Mesangial cell (primary cell): ENCODE data around the genes TNMD, CENPI, HNRNPH2, ARMCX5 and PLP1.

DNA sequence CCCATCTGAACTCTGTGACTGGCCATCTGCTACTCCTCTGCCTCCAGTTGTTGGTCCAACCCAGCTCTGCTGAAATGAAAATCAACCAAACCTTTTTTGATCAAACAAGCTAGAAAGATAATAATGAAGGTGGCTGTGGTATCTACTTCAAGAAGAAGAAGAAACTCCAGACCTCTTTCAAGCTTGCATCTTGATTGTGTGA, 66.3 kb upstream of the PCDH19 start:
- RAMPAGE, long total RNA: no peak

- RAMPAGE, long total RNA: no peak
These were observed at the start of gene TNMD for GRCh38 chrX:100584618-100585210. TSS of gene TNMD (plus strand) at chrX:100584936.

DNA sequence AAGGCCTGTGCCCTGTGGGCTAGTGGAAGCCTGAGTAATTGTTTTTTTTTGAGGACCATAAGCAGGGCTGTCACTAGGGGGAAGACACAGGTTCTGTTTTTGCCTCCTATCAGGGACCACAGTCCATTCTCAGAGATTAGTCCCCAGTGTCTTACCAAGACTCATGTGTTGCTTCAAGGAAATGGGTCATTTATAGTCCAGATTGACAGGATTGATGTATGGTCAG, 6.2 kb downstream of the SRPX2 start:
- RAMPAGE, long total RNA: no peak

- RAMPAGE, long total RNA: no peak
These were observed 1.9 kb downstream of the SYTL4 start for GRCh38 chrX:100729892-100730545.

- RAMPAGE, long total RNA: no peak
These were observed 14.4 kb upstream of the SYTL4 start for GRCh38 chrX:100746324-100746795.

- RAMPAGE, long total RNA: start-site peak on the plus strand at chrX:101098208-101098227, 23 reads
These were observed at the start of gene CENPI for GRCh38 chrX:101097371-101098520. TSS of gene CENPI (plus strand) at chrX:101098204.

DNA sequence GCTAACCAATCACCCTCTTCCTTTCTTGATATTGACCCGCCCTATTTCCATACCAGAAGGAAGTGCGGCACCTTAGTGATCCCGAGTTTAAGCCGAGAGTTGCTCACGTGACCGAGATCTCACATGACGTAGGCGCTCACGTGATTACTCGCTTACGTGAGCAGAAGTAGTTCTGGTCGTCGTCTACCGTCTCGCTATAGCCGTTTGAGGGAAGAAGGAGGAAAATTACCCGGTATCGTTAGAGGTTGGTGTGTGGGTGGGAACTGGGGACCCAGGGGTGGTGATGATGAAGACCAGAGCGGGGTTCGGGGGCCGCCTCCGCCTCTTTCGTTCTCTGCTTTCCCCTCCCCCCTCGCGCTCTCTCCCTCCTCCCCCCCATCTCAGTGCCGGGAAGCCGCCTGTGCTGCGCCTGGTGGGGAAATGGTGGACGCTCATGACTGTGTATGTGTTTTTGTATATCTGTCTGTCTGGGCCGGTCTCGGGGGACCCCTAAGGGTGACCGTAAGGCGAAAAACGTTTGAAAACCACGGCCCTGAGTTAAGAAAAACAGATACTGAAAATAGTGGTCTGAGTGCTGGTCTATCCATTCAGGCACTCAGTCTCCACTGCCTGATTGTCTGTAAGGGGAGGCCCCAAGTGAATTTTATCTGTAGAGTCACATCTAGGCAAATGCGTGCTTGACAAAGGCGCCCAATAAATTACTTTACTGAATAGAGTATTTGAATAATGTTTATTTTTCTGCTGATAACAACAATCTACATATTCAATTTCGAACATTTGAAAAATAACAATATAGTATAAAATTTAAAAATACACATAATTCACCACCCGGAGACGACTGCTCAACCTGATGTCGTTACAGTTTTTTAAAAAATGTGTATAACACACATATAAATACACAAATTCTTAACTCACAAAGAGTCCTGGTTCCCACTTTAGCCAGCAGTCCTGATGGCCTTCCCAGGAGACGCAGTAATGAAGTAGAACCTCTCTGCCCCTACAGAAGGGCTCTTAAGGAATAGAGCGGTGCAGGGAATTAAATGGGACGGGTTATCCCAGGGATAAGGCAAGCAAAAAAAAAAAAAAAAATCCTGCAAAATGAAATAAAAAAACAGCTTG, at the start of gene HNRNPH2:
Gene HNRNPH2, plus strand, starts transcription at position 147 of the 1,119 bp plus-strand sequence.
- RAMPAGE, long total RNA: start-site peak on the plus strand centred at position 173 of the sequence, 70 bp wide, 242 reads

DNA sequence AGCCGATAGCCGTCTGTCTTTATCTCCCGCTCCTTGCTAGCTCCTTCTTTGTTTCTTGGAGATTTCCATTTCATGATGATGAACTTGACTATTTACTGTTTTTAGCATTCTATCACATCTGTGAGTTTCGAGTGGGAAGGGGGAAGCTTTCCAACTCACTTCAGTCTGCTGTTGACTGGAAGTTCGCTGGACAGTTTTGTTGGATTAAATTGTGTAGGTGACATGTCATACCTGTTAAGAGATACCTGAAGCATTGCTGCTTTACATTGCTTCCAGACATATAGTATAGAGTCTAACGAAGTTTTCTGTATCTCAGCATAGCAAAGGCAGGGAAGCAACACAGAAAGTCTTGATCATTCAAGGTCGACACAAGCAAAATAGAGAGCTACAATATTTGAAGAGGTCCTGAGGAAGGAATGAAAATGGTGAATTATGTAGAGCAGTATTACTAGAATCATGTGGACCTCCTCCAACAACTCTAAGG, 15.3 kb downstream of the ARMCX3 start:
- RAMPAGE, long total RNA: no peak

DNA sequence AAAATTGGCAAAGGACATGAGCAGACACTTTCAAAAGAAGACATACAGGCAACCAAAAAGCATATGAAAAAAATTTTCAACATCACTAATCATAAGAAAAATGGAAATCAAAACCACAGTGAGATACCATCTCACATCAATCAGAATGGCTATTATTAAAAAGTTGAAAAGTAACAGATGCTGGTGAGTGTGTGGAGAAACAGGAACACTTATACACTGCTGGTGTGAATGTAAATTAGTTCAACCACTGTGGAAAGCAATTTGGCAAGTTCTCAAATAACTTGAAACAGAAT, 4.5 kb upstream of the TCEAL2 start:
- RAMPAGE, long total RNA: no peak

DNA sequence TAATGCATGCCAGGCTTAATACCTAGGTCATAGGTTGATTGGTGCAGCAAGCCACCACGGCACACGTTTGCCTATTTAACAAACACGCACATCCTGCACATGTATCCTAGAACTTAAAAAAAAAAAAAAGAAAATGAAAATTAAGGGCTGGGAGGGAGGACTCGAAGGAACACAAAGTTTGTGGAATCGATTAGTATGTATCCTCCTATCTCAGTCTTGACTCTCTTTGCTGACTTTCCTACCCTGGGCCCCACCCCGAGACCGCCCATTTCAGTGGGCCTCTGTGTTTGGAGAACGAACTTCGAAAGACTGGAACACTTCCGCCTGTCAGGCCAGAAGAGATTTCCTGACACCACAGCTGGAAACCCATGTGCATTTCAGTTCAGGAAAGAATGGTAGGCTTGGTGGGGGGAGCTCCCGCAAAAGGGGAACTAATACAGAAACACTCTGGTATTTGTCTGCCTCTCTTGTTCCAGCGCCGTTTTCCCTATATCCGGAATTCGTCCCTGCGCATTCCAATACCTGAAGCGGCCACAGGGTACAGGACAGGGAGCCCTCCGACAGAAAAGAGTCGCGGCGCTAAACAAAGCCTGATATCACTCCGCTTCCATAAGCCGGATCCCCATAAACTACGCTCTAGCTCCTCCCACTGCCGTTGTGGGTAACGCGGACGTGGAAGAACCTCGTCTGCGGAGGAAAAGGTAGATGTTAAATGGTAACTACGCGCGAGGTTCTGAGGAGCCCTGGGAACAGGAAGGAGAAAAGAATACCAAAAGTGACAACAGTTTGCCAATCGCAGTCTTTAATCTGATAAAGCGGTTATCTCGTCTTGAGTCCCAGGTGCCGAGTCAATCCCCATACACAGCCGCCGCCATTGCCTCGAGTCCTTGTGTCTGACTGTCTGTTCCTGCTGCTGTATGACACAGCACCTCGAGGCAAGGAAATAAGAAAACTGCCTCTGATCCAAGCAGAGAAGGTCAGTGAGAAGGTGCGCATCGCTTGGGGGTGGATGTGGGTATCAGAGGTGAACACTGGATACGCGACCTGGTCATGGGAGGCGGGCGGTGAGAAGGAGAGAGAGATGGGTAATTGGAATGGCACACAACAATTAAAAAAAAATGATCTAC, at the start of gene ARMCX5:
Gene ARMCX5, plus strand, starts transcription at position 644 of the 1,127 bp plus-strand sequence.
- RAMPAGE, long total RNA: start-site peak on the plus strand centred at position 646 of the sequence, 13 bp wide, 100 reads

- RAMPAGE, long total RNA: no peak
These were observed 25.5 kb downstream of the GPRASP3 start for GRCh38 chrX:102745585-102746845.

- RAMPAGE, long total RNA: no peak
These were observed 3.3 kb upstream of the BEX3 start for GRCh38 chrX:103372989-103373392.

- RAMPAGE, long total RNA: no peak
These were observed 31.5 kb downstream of the TMEM31 start for GRCh38 chrX:103742208-103742707.

- RAMPAGE, long total RNA: no peak
These were observed at the start of gene PLP1 for GRCh38 chrX:103776491-103777197. TSS of gene PLP1 (plus strand) at chrX:103776840.

DNA sequence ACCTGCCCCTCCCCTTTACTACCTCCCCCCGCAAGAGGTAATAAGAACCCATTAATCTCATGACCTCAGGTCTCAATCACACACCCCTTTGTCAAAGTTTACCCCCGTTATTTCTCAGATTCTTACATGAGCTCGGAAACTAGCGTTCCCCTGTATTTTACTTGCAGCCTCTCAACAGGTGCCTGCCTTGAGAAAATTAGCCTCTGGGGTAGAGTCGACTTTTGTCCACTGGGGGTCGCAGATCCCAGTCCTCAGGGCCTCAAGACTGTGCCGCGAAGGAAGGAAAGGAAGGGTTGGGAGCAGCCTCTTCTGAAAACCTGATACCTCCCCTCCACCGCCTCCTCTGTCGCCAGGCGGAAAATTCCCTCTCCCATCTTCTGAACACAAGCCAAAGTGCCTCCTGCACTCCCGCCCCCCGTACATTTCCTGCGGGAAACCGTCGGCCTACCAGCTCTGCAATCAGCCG, 44.4 kb upstream of the TMSB15B start:
- RAMPAGE, long total RNA: no peak

DNA sequence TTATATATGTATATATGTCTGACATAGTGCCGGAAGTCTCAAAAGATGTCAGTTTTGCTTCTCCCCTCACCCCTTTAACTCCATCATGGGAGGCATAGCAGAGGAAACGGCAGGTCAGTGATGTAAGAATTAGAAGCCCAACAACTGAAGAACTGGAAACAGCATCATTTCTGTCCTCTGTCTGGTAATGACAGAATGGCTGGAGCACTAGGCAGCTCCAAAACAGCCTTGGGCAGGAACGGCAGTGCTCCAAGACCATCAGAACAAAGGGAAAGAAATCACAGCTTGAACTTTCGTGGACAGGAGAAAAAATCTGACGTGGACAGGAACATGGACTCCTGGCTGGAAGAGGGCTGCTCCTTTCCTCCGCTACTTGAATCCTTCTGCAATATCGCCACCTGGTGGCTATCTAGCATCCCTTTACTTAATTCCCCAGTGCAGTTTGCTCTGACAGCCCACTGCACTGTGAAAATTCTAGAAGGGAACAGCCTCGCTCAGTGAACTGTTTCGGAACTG, 20.5 kb downstream of the SLC25A53 start:
- RAMPAGE, long total RNA: no peak

DNA sequence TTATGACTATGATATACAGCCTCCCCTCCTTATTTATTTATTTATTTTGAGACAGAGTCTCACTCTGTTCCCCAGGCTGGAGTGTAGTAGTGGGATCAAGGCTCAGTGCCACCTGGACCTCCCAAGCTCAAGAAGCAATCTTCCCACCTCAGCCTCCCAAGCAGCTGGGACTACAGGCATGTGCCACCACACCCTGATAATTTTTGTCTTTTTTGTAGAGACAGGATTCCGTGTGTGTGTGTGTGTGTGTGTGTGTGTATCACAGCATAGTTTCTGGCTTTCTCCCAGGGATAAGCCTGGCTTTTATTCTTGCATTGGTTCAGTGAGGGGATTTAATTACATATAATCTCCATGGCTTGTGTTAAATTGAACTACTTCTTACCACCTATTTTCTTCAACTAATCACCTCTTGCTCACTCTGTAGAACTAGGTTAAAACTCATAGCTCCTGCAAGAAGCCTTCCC, 16.7 kb downstream of the SLC25A53 start:
- RAMPAGE, long total RNA: no peak

DNA sequence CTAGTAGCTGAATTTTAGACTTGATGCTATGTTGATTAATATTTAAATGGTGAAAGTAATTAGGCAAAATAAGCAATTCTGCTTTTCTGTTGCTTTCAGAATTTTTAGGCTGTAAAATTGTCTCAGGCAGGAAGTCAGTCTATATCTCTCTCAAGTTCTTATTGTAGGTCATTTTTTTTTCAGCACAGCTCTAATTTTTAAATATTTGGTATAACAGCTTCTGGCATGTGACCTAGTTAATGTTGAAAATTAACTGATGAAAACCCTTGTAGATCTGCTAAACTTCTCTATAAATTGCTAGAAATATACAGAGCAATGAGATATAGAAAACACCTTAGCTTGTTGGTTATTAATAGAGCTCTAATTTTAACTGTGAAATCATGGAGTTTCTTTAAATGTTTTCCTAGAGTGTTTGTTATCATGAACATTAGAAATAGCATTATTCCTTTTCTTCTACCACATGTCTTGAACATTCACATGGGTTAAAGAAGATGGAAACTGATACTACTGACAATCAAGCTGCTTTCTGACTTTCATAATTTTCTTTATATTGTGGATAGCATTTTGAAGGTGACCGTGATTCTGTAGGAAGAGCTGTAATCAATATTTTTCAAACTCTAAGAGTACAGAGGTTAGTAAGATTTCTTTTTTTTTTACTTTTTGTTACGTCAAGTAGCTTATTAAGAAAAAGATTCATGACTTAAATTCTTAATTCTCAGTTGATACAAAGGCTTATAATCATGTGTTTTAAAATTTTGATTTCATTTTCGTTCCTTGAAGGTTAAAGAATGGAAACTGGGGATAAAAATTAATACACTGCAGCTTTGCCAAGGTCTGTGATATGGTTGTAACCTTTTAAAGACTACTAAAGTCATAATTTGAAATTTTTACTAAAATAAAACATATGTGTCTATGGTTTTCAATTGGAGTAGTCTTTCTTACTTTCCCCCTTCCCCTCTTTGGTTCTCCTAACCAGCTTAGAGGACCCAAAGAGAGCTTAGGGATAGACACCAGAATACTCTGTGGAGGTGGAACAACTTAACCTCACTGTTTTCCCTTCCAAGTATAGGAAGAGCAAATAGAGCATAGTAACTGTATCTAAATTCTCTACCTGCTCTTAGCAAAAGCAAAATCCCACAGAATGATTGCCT, 24.6 kb downstream of the FAM199X start:
- RAMPAGE, long total RNA: no peak

DNA sequence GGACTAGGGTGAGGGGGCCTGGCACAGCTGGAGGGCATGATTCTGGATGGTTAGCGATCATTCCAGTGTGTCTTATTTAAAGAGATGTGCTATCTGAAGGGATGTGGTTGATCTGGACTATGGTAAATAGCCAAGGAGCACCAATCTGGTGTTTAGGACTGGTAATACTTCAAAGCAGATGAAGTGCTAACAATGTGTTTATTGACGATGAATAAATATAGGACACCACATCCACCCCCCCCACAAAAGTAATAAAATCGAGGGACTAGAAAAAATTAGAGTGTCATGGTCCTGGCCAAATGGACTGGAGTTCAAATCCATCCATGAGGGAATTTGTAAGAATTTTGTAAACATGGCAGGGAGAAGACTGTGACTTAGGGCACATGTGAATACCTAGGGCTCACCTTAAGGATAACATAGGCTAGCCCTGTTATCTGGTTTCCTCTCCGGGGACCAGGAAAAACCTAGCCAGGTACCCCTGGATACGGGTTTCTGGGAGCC, 126.0 kb upstream of the NRK start:
- RAMPAGE, long total RNA: no peak

- RAMPAGE, long total RNA: no peak
These were observed 29.7 kb upstream of the TBC1D8B start for GRCh38 chrX:106772847-106773195.